Diencephalon (tissue), 2 donors: ENCODE results near the genes EBF1, TTC1, FABP6 and FAM200C.

- RAMPAGE, long total RNA = no peak
Observed at GRCh38 chr5:158464003-158464420, 605.1 kb upstream of the CLINT1 start.

GRCh38 chr5:158483274-158483473, 616.5 kb downstream of the EBF1 start:
- RAMPAGE, long total RNA = no peak

GRCh38 chr5:158720802-158721297, 378.9 kb downstream of the EBF1 start:
- RAMPAGE, long total RNA = no peak

DNA sequence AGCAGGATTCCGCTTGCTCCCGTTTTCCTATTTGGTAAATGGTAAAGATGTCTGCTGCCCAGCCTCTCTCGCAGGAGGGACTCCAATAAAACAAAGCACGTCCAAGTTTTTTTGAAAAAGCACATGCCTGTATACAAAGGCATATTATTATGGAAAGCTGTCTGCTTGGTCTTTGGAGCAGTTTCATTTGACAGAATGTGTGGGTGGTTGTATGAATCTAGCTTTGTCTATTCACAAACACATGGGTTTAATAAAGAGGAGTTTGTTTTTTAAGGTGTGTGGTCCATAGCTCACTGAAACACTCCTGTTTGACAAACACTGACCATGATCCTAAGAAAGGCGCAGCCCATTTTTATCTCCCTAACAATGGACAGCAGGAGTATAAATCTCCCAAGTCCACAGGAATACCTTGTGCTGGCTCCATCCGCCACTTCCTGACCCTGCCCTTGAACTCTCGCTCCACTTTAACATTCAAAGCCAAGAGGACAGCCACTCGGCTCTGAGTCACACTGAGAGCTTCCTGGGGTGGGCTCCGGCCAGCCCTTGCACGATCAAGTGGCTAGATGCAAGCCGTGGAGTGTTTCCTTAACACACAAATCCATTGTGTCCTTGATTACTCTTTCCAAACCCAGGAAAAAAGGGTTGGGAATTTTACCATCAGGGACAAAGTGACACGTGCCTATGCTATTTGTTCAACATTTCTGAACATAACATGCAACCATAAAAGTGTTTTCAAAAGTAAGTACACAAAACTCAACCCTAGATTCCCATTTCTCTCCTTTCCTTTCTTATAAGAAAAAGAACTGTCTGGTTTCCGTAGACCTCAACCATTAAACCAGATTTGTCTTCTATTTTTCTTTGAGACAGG, 371.8 kb downstream of the EBF1 start:
- RAMPAGE, long total RNA = no peak

GRCh38 chr5:158740071-158740556, 359.6 kb downstream of the EBF1 start:
- RAMPAGE, long total RNA = no peak

DNA sequence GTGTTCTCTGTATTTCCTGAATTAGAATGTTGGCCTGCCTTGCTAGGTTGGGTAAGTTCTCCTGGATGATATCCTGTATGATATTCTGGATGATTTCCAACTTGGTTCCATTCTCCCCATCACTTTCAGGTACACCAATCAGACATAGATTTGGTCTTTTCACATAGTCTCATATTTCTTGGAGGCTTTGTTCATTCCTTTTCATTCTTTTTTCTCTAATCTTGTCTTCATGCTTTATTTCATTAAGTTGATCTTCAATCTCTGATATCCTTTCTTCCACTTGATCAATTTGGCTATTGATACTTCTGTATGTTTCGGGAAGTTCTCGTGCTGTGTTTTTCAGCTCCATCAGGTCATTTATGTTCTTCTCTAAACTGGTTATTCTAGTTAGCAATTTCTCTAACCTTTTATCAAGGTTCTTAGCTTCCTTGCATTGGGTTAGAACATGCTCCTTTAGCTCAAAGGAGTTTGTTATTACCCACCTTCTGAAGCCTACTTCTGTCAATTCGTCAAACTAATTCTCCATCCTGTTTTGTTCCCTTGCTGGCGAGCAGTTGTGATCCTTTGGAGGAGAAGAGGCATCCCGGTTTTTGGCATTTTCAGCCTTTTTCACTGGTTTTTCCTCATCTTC, 153.9 kb downstream of the EBF1 start:
- RAMPAGE, long total RNA = no peak

- RAMPAGE, long total RNA = no peak
Observed at GRCh38 chr5:158997566-158997759, 102.3 kb downstream of the EBF1 start.

GRCh38 chr5:159065030-159065912, 34.4 kb downstream of the EBF1 start:
- RAMPAGE, long total RNA = no peak

GRCh38 chr5:159098798-159099944, at the start of gene EBF1:
Gene EBF1 (minus strand): TSS chr5:159099916.
- RAMPAGE, long total RNA = no peak

DNA sequence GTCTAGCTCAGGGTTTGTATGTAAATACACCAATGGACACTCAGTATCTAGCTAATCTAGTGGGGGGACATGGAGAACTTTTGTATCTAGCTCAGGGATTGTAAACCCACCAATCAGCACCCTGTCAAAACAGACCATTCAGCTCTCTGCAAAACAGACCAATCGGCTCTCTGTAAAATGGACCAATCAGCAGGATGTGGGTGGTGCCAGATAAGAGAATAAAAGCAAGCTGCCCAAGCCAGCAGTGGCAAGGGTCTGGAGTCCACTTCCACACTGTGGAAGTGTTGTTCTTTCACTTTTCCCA, 20.1 kb upstream of the EBF1 start:
- RAMPAGE, long total RNA = no peak

DNA sequence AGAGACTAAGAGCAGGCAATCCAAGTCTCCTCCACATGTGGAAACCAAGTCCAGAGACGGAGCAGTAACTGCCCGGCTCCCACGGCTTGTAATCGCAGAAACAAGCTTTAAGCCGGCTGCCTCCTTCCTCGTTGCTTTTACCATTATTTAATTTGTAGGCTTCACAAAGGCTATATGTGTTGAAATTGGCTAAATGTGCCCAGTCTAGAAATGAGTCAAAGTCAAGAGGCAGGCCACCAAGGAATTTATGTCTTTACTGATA, 33.3 kb upstream of the EBF1 start:
- RAMPAGE, long total RNA = no peak

DNA sequence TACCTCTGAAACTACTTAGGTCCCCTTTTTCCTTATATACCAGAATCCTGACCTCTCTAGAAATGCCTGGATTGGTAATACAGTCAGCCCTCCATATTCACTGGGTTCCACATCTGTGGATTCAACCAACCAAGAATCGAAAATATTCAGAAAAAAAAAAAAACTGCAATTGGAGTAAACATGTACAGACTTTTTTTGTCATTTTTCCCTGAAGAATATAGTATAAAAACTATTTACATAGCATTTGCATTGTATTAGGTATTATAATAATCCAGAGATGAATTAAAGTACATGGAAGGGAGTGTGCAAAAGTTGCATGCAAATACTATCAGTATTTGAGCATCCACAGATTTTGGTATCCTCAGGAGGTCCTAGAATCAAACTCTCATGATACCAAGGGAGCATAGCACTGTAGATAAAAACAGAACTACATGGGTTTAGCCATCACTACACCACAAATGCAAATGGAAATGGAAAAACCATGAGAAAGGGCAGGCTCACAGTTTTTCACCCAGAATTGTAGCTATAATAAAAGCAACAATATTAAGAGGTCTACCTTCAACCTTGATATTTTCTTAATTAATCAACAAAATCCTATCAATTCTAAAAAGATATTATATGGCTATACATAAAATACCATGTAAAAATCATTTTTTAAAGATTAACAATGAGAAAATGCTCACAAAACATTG, 17.3 kb downstream of the RNF145 start:
- RAMPAGE, long total RNA = no peak

- RAMPAGE, long total RNA = no peak
Observed at GRCh38 chr5:159781602-159781916, 134.7 kb upstream of the ADRA1B start.

GRCh38 chr5:160007627-160007988, 1.3 kb upstream of the TTC1 start:
- RAMPAGE, long total RNA = no peak

DNA sequence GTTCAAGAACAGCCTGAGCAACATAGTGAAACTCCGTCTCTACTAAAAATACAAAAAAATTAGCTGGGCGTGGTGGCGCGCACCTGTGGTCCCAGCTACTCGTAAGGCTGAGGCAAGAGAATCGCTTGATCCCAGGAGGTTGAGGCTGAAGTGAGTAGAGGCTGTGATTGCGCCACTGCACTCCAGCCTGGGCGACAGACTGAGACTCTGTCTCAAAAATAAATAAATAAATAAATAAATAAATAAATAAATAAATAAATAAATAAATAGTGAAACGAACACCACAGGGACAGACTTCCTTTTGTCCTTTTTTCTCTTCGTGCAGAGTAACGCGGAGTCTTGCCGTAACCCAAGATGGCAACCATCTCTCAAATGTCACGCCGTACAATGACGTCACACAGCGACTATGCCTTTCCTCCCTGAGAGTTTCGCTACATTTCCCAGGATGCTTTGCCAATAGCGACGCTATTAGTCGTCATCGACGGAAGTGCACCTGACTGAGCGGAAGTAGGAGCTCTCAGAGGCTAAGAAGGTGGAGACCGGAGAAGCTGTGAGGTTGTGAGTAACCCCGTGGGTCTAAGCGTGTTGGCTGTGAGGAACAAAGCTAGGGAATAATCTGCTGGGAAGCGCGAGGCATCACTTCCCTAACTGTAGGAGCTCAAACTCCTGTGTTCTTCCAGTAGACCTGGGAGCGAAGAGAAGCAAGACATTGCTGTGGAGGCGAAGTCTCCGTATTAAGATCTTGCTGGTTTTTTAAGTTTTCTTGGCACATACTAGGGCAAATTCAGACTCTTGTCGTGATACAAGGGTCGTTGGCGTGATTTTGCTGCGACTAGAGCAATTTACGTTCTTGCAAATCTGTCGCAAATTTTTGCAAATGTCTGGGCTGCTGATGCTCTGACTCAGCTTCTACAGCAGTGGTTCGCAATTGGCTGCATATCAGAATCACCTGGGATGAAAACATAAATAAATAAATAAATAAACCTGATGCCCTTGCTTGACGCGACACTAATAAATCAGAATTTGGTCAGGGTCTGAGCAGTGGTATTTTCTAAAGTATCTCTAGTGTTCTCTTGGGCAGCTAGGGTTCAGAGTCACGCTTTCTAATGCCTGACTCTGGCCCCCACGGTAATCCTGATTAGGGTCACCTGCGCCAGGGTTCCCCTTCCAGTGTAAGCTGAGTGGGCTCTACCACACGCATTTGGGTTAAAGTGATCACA, at the start of gene TTC1:
TTC1 (plus strand) TSS at position 504 of the 1,220 bp plus-strand sequence.
- RAMPAGE, long total RNA = start-site peak on the plus strand centred at position 512 of the sequence, 42 bp wide, 4,458 and 3,986 reads in 2 replicates

DNA sequence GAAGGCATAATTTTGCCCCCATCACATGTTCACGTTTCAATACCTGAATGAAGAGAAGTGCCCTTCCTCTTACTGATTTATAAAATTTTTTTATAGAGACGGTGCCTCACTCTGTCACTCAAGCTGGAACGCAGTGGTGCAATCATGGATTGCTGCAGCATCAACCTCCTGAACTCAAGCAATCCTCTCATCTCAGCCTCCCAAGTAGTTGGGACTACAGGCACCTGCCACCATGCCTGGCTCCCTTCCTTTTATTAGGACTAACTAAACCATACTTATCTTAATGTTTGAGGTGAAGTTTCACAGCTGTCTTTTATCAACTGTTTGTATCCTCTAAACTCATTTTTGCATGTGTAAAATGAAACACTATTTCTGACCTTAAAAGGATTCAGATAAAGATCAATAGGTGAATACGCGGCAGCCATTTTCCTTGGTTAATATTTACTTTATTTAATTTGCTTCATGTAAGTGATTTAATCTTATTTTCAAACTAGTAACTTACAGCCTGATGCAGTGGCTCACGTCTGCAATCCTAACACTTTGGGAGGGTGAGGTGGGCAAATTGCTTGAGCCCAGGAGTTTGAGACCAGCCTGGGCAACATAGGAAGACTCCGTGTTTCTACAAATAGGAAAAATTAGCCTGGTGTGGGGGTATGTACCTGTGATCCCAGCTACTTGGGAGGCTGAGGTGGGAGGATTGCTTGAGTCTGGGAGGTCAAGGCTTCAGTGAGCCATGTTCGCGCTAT, 22.5 kb downstream of the PWWP2A start:
- RAMPAGE, long total RNA = no peak

DNA sequence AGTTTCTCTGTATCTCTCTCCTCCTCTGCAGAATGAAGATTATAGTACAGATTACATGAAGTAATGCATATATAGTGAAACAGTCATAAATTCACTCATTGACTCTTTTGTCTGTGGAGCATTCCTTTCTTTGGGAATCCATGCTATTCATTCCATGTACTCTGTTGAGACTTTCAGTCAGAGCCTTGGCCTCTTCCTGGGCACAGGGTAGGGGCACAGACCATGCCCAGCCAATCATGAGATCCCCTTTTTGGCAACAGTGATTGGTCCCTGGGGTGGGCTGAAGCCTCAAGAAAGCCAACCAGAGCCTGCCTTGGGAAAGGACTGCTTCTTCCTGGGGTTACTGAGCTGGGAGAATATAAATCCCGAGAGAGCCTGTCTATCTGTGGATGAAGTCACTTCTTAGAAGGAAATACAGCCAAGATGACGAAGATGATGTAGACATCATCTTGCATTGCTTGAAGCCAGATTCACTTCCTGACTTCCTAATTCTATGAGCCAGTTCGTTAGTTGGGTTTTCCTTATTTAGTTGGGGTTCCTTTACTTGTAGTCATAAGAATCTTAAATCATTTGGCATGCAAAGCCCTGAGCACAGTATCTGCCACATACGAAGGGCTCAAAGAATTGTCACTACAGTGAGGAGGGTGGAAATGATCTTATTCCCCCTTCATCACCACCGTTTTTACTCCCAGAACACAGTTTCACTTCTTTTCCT, 50.0 kb upstream of the PWWP2A start:
- RAMPAGE, long total RNA = no peak

DNA sequence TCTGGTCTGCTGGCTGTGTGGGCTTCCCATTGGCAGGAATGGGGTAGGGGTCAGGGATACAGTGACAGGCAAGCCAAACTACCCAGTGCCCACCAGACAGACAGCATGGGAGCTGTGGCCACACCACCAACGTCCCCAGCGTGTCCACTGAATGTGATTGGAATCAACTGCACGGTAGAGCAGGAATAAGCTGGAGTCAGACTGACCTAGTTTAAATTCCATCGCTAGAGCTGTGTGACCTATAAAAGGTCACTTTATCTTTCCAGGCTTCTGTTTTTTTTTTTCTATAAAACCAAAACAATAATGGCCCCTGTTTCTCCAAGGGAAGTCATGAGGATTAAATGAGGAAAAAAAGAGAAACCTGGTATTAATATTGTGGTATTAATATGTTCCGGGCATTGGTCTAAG, 50.6 kb upstream of the PWWP2A start:
- RAMPAGE, long total RNA = no peak

- RAMPAGE, long total RNA = no peak
Observed at GRCh38 chr5:160229032-160229593, at the start of gene FABP6. Gene FABP6 (plus strand): TSS chr5:160229506.

GRCh38 chr5:160399665-160400503, at the start of gene FAM200C:
Gene FAM200C (minus strand): TSS chr5:160400054.
- RAMPAGE, long total RNA = start-site peak on the minus strand at chr5:160400028-160400059, 203 and 190 reads in 2 replicates